ENCODE measurements around a stretch of chr11.

GRCh38 chr11:112271099-112271372 lies 10.4 kb upstream of the PLET1 start:
- RRBS, 2 experiments = no CpG with 5 or more reads among the region's 4 CpGs

GRCh38 chr11:112322424-112322891 lies 61.8 kb upstream of the PLET1 start:
- RRBS, 2 experiments = no CpG with 5 or more reads among the region's 5 CpGs

GRCh38 chr11:112363910-112364516 lies 103.4 kb upstream of the PLET1 start:
- RRBS, 2 experiments = no CpG with 5 or more reads among the region's 8 CpGs

DNA sequence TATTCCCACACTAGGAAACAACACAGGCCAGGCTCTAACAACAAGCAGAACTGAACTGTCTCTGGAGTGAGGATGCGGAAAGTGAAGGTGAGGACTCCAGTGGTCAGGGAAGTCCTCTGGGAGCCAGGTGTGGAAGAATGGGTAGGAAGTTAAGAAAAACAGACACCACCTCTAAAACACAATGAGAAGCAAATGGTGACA lies 298.5 kb upstream of the PLET1 start:
- RRBS, 2 experiments = no CpG with 5 or more reads among the region's 1 CpG

- RRBS, 2 experiments = no CpG with 5 or more reads among the region's 3 CpGs
Measured at GRCh38 chr11:112852402-112852631, 108.9 kb upstream of the NCAM1 start.

DNA sequence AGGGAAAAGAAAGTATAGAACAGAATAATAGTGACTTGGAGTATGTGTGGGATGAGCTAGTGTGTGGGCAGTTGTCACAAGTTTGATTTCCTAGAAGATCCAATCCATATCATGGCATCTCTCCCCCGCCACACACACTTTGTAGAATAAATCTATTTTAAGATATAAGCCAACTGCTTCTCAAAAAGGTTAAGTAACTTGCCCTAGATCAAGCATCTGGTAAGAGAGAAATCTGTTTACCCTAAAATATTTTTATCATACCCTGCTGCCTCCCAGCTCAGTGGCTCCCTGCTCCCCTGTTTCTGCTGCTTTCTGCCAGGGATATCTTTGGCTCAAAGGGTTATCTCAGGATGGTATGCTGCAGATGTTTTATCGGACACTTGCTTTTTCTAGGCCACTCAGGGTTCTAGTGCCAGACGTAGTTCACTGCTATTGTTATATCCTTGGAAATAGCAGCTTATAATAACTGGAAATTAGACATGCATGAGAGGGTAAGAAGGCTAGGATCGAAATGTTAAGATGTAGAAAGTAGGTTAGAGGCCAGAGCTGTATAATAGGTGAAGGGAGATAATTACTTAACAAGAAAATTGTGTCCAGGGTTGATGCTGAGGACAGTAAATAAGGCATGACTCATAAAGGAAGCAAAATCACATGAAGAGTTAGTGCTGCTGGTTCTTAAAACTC lies 129.9 kb downstream of the NCAM1 start:
- RRBS, 2 experiments = no CpG with 5 or more reads among the region's 4 CpGs

- RRBS, 2 experiments = no CpG with 5 or more reads among the region's 5 CpGs
Measured at GRCh38 chr11:113980895-113981186, 5.9 kb downstream of the HTR3A start.

DNA sequence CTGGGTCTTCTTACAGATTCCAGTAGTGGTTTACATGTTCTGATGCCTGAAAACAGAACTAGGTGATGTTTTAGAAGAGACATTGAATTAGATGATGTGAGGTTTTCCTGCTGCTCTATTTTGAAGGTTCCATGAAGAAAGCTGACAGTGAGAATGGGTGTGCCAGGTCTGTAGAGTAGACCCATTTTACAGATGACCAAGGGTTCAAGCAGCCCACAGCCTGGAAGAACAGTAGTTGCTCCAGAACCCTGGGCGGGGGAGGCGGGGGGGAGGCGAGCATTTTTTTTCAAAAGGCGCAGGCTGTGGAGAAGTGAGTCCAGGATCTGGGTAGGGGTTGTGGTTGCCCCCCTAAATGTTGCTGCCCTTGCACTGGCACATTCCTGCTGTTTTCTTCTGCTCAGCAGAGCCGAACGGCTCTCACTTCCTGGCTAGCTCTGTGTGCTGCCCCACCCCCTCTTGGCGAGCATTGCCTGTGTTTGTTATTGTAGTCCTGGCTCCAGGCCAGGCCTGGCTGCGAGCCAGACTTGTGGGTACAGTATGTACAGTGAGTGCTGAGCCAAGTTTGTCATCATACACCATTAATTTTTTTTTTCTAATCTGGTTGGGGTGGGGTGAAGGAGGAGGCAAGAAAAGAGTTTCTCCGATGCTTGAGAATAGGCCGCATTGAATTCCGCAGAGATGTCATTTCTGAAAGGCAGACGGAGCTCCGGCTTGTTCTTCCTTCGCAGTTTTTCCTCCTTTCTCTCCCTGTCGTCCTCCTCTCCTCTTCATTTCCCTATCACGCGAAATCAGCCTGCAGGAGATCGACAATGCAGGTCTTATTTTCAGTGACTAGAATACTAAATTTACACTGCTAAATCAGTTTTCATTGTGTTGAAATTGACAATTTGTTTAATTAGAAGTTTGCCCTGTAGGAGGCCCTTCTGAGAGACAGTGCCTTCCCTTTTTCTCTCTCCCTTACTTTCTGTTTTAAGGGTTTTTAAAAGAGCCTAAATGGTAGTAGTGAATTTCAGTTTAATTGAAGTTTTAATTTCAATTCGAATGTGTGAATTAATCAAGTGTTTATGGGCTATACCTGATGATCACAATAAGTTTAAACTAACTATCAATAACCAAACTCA lies 100.5 kb downstream of the ZBTB16 start:
- RRBS, 2 experiments = no CpG with 5 or more reads among the region's 19 CpGs

- RRBS, 2 experiments = no CpG with 5 or more reads among the region's 14 CpGs
Measured at GRCh38 chr11:114169225-114170209, 110.0 kb downstream of the ZBTB16 start.

DNA sequence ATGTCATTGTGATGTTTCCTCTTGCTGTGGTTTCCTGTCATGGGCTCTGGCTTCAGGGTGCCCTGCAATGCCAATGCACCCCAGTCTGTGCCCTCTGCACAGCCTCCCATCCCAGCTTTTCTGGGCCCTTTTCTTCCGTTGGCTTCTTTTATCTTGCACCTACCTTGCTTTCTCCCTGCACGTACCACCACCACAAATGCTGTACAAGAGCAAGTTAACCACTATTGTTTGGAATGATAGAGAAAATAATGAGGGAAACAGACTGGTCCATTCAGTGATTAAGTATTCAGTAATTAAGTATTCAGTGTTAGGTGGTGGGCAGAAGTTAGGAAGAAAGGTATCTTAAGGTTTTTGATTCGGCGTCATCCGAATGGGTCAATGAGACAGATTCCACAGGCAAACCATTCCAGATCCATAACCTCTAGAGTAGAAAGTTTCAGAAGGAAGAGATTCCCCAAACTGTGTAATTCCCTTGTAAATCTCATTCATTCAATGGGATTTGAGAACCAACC lies 87.6 kb upstream of the NNMT start:
- RRBS, 2 experiments = no CpG with 5 or more reads among the region's 5 CpGs

- RRBS, 2 experiments = no CpG with 5 or more reads among the region's 11 CpGs
Measured at GRCh38 chr11:114255389-114255791, 40.8 kb upstream of the NNMT start.

DNA sequence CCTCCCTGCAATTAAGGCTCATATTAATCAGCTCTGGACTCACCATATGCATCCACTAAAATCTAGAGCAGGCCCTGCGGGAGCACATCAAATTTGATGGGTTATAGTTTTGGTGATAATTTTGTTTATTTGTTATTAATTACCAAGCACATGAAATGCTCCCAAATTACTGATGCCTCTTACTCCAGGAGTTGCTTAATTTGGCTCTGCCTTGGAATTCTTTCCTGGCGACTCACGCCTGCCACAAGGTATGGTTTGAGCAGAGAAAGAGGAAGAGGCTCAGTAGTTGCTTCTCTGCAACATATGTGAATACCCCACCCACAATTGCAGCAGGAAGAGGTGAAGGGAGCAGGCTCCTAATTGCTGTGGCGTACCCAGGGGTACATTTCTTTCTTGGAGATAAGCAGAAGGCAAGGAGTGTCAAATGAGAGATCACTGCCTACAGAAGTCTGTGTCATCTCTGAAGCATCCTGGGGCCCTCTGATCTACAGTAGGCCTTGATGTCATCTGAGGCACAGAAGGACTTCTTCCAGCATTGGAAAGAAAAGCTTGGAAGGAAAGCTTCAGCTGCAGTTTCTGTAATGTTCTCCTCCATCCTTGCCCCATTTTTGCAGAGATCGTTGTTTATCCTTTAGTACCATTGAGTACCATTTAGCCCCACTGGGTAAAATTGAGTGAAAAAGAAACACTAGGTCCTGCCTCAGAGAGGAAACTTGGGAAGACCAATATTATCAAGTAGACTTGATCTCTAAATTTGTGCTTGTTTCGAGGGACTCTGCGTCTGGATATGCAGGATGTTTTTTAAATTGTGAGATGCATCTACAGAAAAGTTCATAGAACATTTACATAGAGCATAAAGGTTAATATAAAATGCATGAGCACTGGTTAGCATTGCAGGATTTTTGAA lies 10.5 kb upstream of the NNMT start:
- RRBS, 2 experiments = no CpG with 5 or more reads among the region's 7 CpGs

- RRBS, 2 experiments = no CpG with 5 or more reads among the region's 2 CpGs
Measured at GRCh38 chr11:114298663-114299185, 2.5 kb downstream of the NNMT start.

DNA sequence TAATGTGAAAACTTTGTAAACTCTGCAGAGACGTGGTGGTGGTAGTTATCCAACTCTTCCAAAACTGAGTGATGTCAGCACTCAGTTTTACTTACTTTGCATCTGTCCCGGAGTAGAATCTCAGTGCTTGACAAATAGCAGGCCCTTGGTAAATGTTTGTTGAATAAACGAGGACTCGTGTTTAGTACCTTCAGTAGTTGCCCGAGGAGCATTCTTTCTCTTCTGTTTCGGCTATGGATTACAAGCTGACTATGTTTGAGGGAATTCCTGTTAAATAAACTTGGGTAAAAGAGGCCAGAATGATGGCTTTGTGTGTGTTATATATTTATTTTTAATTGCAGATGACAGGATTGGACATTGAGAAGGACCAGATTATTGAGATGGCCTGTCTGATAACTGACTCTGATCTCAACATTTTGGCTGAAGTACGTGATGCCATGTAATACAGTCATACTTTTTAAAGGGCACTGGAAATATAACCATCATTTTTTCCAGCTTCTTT lies 1.1 kb downstream of the REXO2 start:
- RRBS, 2 experiments = no CpG with 5 or more reads among the region's 7 CpGs

GRCh38 chr11:115168159-115168830 lies 335.9 kb downstream of the CADM1 start:
- RRBS, 2 experiments = no CpG with 5 or more reads among the region's 9 CpGs

DNA sequence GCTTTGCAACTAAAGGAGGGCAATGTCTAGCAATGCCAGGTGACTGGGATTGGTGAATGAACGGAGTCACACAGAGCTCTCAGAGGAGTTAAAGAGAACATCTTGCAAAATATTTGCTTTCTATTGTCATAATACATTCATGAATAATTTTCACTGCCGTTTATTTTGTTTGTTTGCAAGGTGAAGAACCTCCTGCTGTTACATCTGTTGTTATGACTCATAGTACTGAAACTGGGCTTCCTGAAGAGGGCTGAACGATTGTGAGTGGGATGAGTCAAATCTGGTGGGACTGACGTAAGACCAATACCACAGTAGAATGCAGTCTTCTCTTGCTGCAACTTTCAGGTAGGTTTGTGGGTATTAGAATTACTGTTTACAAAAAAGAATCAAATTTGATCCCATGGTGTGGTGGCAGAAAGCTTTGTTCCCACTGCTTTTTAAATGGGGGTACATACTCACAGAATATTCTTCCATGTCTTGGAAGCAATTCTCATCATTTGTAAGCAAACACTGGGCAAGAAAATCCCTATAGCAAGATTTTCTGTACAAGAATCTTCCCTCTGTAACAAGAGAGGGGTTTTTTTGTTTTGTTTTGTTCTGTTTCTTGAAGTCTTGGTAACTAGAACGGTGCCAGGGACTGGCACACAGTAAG lies 281.7 kb downstream of the CADM1 start:
- RRBS, 2 experiments = no CpG with 5 or more reads among the region's 5 CpGs

- RRBS, 2 experiments = 1 to 6% methylated on average over 48 to 55 of the region's 90 CpGs
Measured at GRCh38 chr11:115502920-115503819, 1.0 kb downstream of the CADM1 start.

DNA sequence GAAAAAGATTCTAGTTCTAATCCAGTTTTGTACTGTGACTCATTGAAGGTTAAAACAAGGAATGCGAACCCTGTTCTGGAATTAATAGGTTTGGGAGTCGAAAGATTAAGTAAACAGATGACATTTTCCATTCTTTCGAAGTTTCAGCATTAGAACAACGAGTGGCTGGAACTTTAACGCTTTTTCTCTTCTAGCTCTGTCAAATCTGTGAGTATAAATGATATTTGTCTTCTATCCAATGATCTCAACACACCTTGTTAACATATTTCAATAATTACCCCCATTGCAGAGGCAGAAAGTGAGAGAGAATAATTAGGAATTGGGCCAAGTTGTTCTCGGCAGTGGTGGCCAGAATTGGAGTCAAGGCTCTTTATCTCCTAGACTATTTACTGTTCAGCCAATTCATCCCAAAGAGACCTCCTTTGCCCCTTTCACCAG lies 19.3 kb upstream of the CADM1 start:
- RRBS, 2 experiments = no CpG with 5 or more reads among the region's 6 CpGs

GRCh38 chr11:115840234-115840571 lies 336.0 kb upstream of the CADM1 start:
- RRBS, 2 experiments = no CpG with 5 or more reads among the region's 1 CpG

GRCh38 chr11:116339354-116339872 lies 433.4 kb downstream of the BUD13 start:
- RRBS, 2 experiments = no CpG with 5 or more reads among the region's 7 CpGs

All from Panc1 (cell line).